Glomerular endothelial cell (primary cell): Measurements from ENCODE around the genes ACSS3 and MGAT4C.

- RAMPAGE, long total RNA: no peak
Observed at GRCh38 chr12:77833074-77833721, 2.5 kb downstream of the NAV3 start.

DNA sequence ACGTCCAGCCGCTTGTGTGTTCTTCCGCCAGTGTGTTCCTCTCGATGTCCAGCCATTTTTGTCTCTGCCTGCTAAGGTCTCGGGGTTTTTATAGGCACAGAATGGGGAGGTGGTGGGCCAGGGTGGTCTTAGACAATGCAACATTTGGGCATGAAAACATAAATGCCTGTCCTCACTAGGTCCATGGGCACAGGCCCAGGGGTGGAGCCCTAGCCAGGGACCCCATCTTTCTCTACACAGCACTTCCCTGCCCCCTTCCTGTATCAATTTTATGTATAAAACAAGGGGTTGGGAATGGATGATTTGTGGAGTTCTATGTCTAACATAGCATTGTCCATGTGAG, 3.3 kb downstream of the NAV3 start:
- RAMPAGE, long total RNA: no peak

DNA sequence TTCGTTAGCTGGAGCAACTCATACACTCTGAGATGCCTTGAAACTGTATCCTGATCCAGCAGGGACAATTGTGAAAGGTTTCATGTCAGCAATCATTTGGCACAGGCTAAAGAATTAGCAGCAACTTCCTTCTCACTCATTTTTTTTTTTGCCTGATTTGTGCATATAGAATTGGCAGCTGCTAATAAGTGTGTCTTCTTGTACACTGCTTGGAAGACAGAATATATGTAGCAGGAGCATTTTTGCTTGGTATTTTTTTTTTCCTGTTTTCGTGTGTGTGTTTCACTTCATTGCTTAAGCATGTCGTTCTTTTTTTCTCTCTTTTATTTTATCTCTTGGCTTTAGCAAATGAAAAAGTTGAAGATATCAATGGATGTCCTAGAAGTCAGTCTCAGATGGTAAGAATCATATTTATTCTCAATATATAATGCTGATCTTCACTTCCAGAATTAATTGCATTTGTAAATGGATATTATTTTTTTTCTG, 110.1 kb downstream of the NAV3 start:
- RAMPAGE, long total RNA: no peak

GRCh38 chr12:79420217-79420714, 270.5 kb downstream of the PAWR start:
- RAMPAGE, long total RNA: no peak

DNA sequence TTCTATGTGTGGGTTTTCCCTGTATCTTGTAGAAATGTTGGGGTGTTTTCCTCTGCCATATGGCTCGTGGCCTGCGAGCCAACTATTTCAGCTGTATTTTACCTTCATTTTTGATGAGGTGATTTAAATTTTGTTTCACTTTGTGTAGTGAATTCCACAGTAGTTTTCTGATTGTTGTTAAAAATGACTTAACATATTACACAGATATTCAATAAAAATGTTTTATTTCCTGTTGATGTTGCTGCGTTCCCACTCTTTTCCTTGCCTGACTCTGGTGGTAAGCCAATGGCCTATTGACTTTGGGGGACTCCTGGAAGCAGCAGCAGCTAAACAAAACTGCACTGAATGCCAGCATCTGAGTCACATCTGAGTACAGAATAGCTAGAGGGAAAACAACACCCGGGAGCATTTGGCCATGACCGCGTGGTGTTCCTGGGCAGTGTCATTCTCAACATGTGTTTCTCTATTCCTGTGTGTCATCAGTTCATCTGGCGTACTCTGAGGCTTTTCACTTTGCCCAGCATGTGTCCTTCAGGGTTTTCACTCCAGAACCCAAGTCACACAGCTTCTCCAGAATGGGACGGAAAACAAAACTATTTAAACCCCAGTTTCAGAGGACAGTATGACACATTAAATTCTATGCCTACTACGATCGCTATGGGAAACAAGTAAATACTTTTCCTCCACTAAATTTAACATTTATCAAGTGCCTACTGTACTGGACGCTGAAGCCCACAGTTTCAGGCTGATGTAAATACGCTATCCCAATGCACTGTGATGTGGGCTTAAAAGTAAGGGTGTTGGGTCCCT, 238.8 kb downstream of the PAWR start:
- RAMPAGE, long total RNA: no peak

- RAMPAGE, long total RNA: no peak
Observed at GRCh38 chr12:79455172-79455722, 235.5 kb downstream of the PAWR start.

GRCh38 chr12:79795608-79795950, 104.8 kb upstream of the PAWR start:
- RAMPAGE, long total RNA: no peak

DNA sequence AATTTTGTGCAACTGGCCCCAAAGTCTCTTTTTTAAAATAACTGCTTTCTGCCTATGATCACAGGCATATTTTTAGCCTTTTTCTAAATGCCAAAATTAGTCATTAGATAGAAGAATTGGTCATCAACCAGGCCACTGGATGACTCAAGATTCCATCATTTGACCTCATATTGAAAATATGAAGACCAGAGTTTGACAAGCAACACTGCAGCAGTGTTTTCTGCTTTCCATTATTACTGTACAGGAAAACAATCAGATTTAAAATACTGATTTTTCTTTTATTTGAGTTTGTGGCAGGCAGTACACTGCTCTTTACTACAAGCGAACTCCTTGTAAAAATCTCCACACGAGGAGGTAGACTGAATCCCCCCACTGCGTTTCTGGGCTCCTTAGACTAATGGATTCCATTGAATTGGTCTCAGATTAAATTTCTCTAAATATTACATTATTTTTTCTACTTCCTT, 54.6 kb upstream of the OTOGL start:
- RAMPAGE, long total RNA: no peak

GRCh38 chr12:80445075-80445663, 1.1 kb downstream of the PTPRQ start:
- RAMPAGE, long total RNA: no peak

DNA sequence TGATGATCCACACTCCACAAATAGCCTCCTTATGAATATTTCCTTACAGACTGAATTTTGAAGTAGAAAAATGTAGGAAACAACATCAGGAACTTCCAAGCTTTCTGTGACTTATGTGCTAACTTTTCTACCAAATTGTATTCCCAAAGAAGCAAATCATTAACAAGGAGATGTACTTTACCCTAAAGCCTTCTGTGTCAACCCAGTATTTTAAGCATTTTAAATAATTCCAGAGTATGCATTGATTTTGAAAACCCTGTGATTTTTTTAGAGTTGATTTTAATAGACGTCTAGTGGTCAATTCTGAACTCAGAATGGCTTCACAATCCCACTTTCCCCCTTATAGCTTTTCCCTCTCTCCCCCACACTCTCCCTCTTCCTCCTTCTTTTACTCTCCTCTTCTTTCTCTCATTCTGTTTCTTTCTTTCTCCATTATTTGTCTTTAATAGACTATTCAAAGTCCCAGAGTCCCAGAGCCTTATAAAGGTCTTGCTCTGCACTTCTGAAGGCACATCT, 10.1 kb upstream of the MYF6 start:
- RAMPAGE, long total RNA: no peak

DNA sequence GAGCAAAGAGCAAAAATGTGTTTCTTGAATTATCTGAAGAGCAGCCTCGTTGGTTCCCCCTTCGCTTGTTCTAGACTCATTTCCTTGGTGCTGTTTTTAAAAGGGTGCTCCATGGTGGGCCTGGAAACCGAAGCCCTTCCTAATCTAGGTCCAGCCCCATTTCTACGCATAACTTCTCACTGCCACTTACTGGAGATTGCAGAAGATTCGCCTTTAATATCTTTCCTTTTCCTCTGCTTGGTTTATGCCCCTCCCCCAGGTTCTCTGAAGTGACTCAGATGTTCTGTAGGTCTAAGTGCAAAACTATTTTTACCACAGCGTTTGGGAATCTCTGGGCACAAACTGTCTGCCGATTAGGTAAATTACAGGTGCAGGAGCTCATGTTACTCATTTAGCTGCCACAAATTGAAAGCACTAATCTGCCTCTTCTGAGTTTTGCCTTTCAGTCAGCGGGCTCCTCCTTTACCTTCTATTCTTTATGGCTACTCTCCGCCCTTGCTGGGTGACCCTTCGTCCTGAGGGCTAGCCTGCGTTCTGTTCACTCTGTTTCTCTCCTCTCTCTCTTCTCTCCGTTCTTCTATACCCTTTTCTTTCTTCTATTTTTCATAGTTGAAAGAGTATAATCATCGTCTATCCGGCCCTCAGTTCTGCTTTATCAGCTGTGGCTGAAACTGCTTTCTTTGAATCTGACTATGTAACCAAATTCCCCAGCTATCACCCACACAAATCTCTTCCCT, 4.5 kb upstream of the MYF6 start:
- RAMPAGE, long total RNA: no peak

GRCh38 chr12:80821464-80822141, 104.9 kb downstream of the MYF5 start:
- RAMPAGE, long total RNA: no peak

- RAMPAGE, long total RNA: no peak
Observed at GRCh38 chr12:81077308-81078487, at the start of gene ACSS3. ACSS3 (plus strand) TSS chr12:81078079.

DNA sequence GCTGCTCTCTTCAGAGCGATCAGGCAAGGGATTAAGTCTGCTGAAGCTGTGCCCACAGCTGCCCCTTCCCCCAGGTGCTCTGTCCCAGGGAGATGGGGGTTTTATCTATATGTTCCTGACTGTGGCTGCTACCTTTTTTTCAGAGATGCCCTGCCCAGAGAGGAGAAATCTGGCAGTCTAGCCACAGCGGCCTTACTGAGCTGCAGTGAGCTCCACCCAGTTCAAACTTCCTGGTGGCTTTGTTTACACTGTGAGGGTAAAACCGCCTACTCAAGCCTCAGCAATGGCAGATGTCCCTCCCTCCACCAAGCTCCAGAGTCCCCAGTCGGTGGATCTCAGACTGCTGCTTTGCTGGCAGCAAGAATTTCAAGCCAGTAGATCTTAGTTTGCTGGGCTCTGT, 52.0 kb upstream of the TMTC2 start:
- RAMPAGE, long total RNA: no peak

GRCh38 chr12:83537504-83537918, 850.8 kb downstream of the TMTC2 start:
- RAMPAGE, long total RNA: no peak

- RAMPAGE, long total RNA: no peak
Observed at GRCh38 chr12:85280341-85281015, 458 bp downstream of the ALX1 start.

DNA sequence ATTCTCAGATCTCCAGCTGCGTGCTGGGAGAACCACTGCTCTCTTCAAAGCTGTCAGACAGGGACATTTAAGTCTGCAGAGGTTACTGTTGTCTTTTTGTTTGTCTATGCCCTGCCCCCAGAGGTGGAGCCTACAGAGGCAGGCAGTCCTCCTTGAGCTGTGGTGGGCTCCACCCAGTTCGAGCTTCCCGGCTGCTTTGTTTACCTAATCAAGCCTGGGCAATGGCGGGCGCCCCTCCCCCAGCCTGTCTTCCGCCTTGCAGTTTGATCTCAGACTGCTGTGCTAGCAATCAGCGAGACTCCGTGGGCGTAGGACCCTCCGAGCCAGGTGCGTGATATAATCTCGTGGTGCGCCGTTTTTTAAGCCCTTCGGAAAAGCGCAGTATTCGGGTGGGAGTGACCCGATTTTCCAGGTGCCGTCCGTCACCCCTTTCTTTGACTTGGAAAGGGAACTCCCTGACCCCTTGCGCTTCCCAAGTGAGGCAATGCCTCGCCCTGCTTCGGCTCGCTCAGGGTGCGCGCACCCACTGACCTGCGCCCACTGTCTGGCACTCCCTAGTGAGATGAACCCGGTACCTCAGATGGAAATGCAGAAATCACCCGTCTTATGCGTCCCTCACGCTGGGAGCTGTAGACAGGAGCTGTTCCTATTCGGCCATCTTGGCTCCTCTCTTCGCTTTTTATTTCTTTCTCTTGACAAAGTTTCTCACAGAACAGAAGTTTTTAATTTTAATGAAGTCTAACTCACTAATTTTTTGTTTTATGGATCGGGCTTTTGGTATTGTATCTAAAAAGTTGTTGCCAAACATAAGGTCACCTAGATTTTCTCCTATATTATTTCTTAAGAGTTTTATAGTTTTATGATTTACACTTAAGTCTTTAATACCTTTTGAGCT, 38.0 kb downstream of the ALX1 start:
- RAMPAGE, long total RNA: no peak

DNA sequence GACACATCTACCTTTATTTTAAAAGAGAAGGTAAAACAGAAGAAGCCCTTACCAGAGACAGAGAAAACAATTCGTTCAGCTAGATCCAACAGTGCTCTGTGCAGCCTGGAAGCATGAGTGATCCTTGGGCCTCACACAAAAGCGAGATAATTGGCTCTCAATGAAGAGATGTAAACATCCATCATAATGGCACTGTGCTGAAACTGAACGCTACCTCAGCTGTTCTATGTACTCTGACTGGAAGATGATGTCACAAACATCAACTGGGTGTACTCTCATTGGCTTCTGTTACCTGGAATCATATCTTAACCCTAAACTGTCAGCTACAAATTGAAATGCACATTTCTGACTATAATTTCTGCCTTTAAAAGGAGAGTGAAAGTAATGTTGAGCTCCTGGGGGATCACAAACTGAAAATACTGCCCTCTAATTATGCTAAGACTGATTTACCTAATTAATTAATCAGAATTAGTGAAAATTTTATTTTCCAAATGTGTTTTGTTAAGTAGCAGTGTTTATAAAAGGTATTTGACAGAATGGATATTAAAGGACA, at the start of gene MGAT4C:
TSS of gene MGAT4C (minus strand) at position 205 of the 553 bp plus-strand sequence.
- RAMPAGE, long total RNA: no peak

- RAMPAGE, long total RNA: no peak
Observed at GRCh38 chr12:87661880-87662339, 367.3 kb downstream of the C12orf50 start.

- RAMPAGE, long total RNA: no peak
Observed at GRCh38 chr12:88036251-88037159, 1.2 kb downstream of the C12orf29 start.